Neural progenitor cell (in vitro differentiated cells): ENCODE measurements around a stretch of chr10.

GRCh38 chr10:5317582-5318156 lies 47.1 kb upstream of the UCN3 start:
- RAMPAGE, long total RNA: no peak

DNA sequence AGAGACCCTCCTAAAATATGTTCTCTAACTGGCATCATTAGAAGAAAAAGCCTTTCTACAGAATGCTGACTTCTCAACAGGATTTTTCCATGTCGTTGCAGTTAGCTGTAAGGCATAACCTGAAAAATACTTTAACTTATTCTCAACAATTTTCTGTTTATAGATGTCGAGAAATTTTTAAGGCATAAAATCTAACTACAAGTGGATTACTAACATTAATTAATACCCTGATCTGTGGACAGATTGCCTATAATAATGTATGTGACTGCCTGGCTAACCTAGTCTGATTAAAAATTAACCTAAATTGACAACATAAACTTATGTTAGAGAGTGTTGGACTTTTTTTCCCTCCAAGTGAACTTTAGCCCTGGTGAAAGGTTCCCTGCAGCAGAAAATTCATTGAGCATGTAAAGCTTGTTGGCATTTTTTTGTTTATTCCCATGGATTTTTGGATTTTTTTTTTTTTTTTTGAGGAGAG lies 35.9 kb downstream of the NET1 start:
- RAMPAGE, long total RNA: no peak

- RAMPAGE, long total RNA: no peak
These were observed 13.1 kb downstream of the CALML5 start for GRCh38 chr10:5486187-5486677.

DNA sequence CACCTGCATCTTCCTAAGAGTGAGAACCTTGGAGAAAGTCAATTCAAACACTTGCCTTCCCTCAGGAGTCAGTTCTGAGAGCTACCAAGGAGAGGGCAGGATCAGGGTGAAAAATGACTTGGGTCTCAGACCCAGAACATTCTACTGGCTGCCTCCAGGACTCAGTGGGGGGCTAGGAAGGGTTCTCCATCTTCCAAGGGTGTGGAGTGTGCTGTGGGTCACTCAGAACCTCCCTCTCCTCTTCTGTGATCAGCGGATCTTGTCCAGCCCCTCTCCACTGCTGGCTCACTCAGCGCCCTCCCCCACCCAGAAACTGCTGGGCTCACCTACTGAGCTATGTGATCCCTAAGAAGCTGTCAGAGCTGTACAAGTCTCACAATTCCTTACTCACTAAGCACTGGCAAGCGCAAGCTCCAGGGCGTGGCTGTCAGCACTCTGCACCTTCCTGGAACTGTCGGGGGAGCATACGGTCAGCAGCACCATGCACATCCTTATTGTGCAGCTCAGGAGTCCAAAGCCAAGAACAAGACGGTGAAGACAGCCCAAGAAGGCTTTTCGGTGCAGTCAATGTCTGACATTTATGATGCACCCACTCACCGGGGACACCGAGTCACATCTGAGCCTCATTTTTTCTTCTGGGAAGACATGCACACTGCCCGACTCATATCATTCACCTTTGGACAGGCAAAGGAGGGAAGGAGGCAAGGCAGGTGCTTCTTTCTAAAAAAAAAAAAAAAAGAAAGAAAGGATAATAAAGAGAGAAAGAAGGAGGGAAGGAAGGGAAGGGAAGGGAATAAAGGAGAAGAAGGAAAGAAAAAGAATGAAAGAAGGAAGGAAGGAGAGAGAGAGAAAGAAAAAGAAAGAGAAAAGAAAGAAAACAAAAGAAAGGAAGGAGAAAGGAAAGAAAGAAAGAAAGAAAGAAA lies 56.4 kb downstream of the ASB13 start:
- RAMPAGE, long total RNA: no peak

- RAMPAGE, long total RNA: no peak
These were observed 31.6 kb downstream of the ASB13 start for GRCh38 chr10:5634766-5635296.

GRCh38 chr10:5639247-5640369 lies 26.8 kb downstream of the ASB13 start:
- RAMPAGE, long total RNA: no peak

DNA sequence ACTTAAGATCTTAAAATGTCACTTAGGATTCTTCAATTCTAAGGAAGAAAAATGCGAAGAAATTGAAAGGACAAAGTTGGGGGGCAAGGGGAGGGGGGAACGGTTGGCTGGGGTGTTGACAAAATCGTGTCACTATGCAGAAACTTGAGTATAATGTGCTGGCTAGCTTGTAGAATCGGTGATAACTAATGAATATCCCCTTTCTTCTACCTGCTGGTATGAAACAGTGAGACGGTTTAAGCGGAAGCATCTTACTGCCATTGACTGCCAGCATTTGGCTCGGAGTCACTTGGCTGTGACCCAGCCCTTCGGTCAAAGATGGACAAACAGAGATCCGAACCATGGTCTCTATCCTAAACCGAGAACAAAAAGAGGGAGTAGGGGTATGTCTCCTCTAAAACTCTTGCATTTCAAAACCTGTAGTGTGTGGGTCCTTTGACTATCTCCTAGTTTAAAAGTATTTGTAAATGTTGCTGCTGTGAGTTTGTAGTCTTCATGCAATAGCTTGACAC lies 12.8 kb downstream of the FBH1 start:
- RAMPAGE, long total RNA: no peak

DNA sequence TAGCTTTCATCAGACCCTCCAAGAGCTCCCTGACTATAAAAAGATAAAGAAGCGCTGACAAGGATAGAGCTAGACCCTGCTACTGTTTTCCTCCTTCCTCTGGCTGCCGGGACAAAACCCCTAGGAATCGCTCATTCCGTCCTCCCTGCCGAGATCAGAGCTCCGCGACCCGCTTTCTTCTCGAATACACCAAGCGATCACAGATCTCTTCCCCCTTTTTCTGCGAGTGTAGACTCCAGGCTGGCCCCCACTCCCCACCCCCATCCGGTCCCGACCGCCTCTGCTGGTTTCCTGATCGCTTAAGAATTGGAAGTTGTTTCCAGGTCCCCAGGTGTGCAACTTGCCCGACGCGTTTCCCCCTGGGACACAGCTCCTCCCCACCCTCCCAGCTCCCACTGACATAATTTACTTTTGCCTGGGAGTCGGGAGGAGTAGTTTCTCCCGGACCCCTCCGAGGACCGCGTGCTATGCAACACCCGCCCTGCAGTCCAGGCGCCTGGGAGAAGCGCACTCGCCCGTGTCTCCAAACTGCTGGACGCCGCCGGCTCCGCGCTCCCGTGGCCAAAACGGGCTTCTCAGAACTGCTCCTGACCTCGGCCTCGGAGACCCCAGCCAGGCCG lies 693 bp downstream of the IL15RA start:
- RAMPAGE, long total RNA: no peak

DNA sequence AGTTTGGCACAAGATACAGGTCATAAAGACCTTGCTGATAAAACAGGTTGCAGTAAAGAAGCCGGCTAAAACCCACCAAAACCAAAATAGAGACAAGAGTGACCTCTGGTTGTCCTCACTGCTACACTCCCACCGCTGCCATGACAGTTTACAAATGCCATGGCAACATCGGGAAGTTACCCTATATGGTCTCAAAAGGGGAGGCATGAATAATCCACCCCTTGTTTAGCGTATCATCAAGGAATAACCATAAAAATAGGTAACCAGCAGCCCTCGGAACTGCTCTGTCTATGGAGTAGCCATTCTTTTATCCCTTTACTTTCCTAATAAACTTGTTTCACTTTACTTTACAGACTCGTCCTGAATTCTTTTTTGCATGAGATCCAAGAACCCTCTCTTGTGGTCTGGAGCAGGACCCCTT lies 28.2 kb upstream of the IL15RA start:
- RAMPAGE, long total RNA: no peak

DNA sequence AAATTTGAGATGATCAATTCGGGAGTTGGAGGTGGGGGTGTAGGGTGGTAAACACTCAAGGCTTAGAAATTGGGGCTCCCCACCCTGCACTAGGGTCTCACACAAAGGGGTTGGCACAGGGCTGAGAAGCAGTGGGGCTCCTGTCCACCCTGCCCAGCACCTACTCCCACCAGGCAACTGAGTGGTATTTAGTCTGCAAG lies 27.3 kb downstream of the IL2RA start:
- RAMPAGE, long total RNA: no peak

DNA sequence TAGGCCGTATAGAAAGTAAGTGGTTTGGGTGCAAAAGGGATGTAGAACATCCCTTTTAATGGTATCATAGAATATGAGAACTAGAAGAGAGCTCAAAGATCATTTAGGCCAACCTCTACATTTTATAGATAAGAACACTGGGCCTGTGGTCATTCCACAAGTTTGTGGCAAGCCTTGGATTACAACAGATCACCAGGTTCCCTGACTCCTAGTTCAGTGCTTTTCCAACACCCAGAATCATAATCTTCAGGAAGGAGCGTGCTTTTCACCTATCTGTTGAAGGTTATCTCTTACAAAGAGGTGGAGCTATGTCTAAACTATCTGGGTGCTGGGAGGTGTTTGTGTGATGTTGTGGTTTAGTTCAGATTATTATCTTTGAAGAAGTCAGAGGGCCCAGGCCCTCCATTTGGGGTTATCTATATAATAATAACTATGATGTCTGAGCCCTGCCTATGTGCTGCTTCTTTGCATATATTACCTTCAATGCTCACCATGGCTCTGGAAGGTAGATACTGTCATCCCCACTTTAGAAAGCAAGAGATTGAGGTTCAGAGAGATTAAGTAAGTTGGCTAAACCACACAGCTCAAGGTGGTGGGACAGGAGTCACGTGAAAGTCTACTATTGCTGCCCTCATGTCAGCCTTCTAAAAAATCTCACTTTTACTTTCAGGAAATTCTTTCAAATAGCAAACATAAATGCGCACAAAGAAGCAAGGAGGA lies 24.0 kb downstream of the IL2RA start:
- RAMPAGE, long total RNA: no peak

GRCh38 chr10:6090269-6090984 lies 1.6 kb downstream of the RBM17 start:
- RAMPAGE, long total RNA: no peak

DNA sequence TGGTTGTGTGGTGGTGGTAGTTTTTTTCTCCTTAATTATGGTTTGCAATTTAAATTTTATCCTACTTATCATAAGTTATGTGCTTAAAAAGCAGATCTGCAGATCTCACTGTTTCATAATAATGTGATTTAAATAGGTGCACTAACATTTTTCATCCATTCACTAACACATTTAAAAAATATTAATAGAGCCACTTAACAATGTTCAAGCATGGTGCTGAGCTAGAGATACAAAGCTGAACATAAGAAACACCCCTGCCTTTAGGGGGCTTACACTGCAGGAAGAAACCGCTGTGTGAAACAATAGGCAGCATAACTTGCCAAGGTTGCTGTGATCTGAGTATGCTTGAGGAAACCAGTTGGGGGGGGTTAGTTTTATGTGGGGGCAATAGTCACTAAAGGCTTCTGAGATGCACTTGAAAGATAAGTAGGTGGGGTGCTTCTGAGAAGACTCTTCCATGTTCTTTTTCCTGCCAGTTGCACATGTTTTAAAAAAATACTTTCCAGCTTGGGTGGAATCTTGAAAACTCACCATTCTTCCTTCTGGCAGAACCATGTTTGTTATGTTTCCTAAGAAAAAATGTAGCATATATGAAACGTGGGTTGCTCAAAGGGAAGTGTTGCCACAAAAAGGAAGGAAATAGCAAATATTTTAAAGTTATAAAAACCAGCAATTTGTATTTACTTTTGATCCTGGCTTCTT lies 2.8 kb downstream of the RBM17 start:
- RAMPAGE, long total RNA: no peak

- RAMPAGE, long total RNA: no peak
These were observed 12.3 kb downstream of the RBM17 start for GRCh38 chr10:6100968-6101649.

- RAMPAGE, long total RNA: no peak
These were observed 38.7 kb upstream of the PFKFB3 start for GRCh38 chr10:6163735-6164739.

GRCh38 chr10:6170320-6170930 lies 32.3 kb upstream of the PFKFB3 start:
- RAMPAGE, long total RNA: no peak

- RAMPAGE, long total RNA: no peak
These were observed 27.3 kb upstream of the PFKFB3 start for GRCh38 chr10:6175156-6176179.

GRCh38 chr10:6201407-6202135 lies 1.2 kb upstream of the PFKFB3 start:
- RAMPAGE, long total RNA: no peak

GRCh38 chr10:6204891-6205128 lies 2.1 kb downstream of the PFKFB3 start:
- RAMPAGE, long total RNA: no peak

DNA sequence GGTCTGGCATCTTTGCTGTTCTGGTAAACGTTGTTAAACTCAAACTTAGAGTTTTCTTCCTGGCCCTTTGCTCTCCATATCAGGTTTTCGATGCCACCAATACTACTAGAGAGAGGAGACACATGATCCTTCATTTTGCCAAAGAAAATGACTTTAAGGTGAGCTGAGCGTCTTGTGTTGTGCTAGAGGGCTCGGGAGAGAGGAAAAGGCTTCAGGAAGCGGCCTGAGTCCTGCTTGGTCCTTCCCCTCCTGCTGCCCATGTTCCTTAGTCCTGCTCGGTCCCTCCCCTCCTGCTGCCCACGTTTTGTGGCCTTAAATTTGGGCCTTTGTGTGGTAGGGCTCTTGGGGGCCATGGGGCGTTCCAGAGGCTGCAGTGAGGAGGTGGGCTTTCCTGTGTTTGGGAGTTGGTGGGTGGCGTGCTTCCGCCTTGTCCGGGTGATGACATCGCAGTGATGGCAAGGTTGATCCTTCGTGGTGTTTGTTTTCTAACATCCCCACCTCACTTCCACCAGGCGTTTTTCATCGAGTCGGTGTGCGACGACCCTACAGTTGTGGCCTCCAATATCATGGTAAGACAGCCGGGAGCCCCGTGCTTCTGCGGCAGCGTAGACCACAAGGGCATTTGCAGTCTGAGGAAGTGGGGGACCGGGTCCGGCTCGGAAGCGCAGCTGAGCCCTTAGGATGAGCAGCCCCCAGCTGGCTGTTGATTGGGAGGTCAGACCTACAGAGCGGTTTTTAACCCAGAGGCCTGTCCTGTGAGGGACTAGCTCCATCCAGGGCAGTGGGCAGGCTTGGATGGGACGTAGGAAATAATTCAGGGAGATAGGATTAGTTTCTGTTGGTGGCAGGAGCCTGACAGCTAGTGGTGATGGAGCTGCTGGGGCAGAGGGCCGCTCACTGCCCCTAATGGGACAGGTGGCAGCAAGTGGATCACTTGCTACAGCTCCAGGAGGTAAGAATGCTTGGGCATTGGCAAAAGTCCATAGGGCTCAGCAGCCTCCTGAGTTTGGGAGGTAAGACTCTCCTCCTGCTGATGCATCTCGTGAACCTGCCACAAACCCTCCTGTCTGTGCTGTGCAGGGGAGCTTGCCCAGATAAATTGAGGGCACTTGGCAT lies 14.2 kb downstream of the PFKFB3 start:
- RAMPAGE, long total RNA: no peak